Left cardiac atrium (tissue), 1 donor: Measurements from ENCODE around the genes ARFRP1, LIME1 and LKAAEAR1.

GRCh38 chr20:63697996-63698760 lies 1.7 kb downstream of the TNFRSF6B start:
- PRO-cap: unidirectional peak, minus-strand start at chr20:63698127

DNA sequence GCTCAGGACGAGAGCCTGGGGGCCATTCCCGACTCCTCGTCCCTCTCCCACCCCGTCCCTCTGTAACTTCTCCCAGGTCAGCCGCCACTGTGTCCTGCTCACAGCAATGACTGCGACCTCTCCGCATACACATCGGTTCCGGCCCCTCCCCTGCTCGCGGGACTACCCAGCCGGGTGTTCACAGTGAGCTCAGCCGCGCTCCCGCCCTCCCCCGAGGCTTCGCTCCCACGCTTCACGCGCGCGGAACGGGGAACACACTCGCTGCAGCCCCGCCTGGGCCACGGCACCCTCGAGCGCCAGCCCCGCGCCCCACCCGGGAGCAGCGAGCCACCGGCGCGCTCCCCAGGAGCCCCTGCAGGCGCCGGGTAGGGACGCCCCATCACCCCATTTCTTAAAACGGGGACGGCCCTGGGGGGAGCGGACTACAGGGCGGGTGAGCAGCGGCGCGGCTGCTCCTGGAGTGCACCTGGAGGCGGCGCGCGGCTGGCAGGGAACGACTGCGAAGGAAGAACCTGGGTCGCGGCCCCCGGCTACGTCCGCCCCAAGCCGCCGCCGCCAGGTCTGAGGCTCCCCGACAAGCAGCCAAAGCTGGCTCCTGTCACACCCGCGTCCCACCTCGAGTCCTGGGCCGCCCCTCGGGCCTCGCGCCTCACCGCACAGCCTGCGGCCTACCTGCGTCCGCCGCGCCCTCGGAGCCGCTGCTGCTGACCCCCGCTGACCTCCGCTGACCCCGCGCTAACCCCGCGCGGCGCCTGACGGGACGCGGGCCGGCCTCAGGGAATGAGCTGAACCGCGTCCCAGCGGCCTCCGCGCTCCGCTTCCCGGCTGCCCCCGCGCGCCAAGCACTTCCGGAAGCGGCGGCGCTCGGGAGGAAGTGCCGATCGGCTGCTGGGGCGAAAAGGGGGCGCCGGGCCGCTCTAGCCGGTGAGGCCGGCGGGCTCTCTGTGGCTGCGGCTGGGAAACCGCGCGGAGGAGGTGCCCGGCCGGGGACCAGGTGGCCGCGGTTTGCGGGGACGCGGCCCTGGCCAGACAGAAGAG lies at the start of gene ARFRP1:
TSS of gene ARFRP1 (minus strand) at position 782 of the 1,038 bp plus-strand sequence.
- PRO-cap: bidirectional peak, plus-strand start at position 845 of the sequence, minus-strand start at position 729 of the sequence

GRCh38 chr20:63708233-63709225 lies 690 bp downstream of the ZGPAT start:
- PRO-cap: no peak

- PRO-cap: no peak
These were observed 919 bp upstream of the LIME1 start for GRCh38 chr20:63735420-63736069.

GRCh38 chr20:63736070-63736762 lies at the start of gene LIME1:
LIME1 (plus strand) TSS chr20:63736664.
- PRO-cap: no peak

GRCh38 chr20:63787115-63787753 lies 43.8 kb downstream of the ZBTB46 start:
- PRO-cap: no peak

DNA sequence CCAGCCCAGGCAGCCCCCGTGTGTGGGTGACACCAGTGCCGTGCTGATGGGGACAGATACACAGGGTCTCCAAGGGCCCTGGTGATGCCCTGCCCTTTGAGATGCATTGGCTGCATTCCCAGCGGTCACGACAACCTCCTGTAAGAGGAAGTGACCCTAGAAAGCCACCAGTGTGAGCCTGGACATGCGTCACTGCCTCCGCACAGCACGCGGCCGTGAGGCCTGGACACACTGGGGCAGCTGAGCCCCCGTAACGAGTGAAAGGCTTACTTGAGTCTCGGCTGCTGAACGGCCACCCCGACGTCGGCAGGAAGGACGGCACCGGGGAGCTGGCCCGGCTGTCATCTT lies 41.5 kb downstream of the ZBTB46 start:
- PRO-cap: no peak

DNA sequence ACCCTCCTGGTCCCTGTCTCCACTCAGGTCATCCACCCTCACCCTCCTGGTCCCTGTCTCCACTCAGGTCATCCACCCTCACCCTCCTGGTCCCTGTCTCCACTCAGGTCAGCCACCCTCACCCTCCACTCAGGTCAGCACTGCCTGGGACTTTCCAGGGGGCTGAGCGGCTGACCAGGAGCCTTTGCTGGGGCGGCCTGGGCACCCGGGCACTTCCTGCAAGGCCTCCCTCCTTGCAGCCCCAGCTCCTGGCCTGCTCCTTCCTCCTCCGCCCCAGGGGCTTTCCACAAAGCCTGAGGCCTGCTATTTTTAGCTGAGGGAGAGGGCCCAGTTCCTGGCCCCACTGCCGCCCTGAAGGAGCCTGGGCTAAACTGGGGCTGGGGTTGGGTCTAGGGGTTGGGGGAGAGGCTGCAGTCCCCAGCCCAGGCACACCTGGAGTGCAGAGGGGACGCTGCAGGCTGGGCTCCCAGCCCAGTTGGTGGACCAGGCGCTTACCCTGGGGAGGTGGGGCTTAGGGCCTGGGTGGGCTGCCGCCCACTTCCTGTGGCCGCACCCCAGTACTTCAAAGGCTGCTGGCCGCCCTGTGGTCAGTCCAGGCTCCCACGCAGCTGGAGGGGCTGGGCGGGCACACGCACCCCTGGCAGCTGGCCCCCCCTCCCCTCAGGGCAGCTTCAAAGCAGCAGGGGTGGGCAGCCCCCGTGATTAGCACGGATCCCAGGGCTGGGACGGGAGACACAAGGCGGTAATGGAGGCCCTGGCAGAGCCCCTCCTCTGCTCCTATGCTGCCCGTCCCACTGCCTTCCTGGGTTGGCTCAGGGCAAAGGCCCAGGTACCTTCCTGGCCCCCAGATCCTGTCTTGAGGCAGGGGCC lies 7.2 kb upstream of the ABHD16B start:
- PRO-cap: bidirectional peak, plus-strand start at position 590 of the sequence, minus-strand start at position 439 of the sequence

- PRO-cap: no peak
These were observed 13.2 kb downstream of the TPD52L2 start for GRCh38 chr20:63878151-63878761.

DNA sequence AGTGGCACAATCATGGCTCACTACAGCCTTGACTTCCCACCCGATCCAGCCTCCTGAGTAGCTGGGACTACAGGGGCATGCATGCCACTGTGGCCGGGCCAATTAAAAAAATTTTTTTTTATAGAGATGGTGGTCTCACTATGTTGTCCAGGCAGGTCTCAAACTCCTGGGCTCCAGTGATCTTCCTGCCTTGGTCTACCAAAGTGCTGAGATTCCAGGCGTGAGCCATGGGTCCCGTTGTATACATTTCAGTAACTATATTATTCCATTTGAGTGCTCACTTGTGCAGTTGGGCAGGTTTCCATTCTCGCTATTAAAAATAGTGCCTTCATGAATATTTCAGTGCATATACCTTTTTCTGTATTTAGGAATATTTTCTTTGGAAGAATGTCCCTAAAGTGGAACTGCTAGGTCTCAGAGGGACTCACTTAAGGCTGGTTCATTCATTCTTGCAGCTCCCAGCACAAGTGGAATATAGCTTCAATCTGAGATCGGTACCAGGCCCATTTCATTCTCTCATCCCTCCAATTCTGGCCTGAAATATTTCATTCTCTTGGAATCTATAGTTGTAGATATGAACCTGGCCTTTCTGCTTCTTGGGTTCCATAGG lies 1.3 kb upstream of the DNAJC5 start:
- PRO-cap: no peak

- PRO-cap: no peak
These were observed 5.2 kb downstream of the UCKL1 start for GRCh38 chr20:63950917-63951419.

DNA sequence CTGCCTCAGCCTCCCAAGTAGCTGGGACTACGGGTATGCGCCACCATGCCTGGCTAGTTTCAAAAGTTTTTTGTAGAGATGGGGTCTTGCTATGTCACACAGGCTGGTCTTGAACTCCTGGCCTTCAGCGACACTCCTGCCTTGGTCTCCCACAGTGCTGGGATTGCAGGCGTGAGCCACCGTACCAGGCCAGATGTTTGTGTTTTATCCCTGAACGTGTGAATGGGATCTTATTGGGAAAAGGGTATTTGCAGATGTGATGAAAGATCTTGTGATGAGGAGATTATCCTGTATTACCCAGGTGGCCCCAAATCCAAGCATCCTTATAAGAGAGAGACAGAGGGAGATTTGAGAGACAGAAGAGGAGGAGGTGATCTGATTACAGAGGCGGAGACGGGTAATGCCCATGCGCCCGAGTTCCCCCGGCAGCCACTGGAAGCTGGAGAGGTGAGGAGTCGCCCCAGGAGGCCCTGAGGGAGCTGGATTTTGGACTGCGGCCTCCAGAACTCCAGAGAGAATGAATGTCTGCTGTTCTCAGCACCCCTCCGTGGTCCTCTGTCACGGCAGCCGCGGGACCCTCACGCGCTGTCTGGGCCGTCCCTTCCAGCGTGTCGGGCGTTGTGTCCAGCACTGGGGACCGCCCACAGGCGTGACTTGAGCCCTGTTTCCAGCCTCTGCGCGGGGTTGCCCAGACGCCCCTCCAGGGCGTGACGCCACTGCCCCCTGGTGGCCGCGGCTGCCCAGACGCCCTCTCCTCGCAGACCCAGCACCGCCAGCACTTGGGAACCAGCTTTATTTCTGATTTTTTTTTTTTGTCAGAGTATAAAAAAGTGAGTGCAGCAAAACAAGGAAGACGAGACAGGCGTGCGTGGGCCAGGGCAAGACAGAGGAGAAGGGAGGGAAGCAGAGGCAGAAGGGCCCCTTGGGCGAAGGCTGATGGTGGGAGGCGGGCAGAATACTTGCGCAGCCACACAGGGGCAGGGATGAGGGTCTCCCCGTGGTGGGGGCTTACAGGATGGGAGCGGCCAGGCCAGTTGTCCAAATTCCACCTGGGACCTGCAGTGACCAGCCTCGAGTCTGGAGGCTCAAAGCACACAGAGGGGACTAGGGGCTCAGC lies 4.0 kb upstream of the ZNF512B start:
- PRO-cap: unidirectional peak, minus-strand start at position 591 of the sequence; unidirectional peak, minus-strand start at position 632 of the sequence

- PRO-cap: no peak
These were observed 11.7 kb upstream of the C20orf204 start for GRCh38 chr20:64024182-64024734.

DNA sequence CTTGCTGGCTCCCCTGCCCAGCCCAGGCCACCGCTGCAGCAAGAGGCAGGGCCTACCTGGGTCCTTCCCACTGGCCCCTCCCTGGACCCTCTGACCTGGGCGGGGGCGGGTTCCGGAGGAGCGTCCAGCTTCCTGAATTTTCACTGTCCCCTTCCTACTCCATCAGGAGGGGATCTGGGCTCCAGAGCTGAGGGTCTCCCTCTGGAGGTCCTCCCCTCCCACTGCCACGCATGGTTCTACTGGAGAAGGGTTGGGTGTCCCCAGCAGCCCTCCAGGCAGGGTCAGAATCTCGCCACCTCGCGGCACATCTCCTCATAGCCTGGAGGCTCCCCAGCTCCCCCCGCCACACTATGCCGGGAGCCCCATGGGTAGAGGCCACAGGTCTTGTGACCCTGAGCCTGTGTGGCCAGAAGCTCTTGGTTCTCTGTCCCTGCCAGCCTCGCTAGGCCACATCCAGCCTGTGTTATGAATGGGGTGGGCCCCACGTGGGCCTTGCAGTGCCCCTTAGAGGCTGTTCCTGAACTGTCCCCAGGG lies 1.0 kb upstream of the SOX18 start:
- PRO-cap: no peak

- PRO-cap: no peak
These were observed 3.9 kb downstream of the TCEA2 start for GRCh38 chr20:64066719-64067386.

- PRO-cap: no peak
These were observed at the start of gene LKAAEAR1 for GRCh38 chr20:64083220-64084462. LKAAEAR1 (minus strand) TSS chr20:64084398.

DNA sequence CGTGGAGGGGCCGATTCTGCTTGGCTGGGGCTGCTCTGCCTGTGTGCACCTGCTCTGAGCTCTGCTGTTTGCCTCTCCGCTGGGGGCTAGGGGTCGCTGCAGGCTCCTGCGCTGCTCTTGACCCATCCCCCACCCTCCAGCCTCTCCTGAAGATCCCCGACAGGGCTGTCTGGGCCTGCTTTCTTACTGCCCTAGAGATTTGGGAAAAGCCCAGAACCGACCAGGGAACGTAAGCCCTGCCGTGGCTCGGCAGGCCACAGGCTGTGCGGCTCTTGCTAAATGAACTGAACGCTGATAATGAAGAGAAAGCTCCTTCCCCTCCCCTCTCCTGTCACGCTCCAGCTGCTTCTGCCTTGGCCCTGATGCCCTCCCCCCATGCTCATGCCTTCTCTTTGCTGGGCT lies 32.0 kb upstream of the PCMTD2 start:
- PRO-cap: no peak

GRCh38 chr20:64262710-64263394 lies 7.3 kb downstream of the PCMTD2 start:
- PRO-cap: no peak